Urinary bladder (tissue), 3 donors: ENCODE results near the gene KCNS3.

GRCh38 chr2:16031854-16032318 is 91.5 kb downstream of the MYCN start:
- PRO-cap = no peak
- RAMPAGE, long total RNA = no peak

- PRO-cap = no peak
- RAMPAGE, long total RNA = no peak
Measured at GRCh38 chr2:16105284-16106103, 165.1 kb downstream of the MYCN start.

- PRO-cap = no peak
- RAMPAGE, long total RNA = no peak
Measured at GRCh38 chr2:16126561-16126944, 186.2 kb downstream of the MYCN start.

- PRO-cap = no peak
- RAMPAGE, long total RNA = no peak
Measured at GRCh38 chr2:16584727-16585372, 80.8 kb downstream of the CYRIA start.

DNA sequence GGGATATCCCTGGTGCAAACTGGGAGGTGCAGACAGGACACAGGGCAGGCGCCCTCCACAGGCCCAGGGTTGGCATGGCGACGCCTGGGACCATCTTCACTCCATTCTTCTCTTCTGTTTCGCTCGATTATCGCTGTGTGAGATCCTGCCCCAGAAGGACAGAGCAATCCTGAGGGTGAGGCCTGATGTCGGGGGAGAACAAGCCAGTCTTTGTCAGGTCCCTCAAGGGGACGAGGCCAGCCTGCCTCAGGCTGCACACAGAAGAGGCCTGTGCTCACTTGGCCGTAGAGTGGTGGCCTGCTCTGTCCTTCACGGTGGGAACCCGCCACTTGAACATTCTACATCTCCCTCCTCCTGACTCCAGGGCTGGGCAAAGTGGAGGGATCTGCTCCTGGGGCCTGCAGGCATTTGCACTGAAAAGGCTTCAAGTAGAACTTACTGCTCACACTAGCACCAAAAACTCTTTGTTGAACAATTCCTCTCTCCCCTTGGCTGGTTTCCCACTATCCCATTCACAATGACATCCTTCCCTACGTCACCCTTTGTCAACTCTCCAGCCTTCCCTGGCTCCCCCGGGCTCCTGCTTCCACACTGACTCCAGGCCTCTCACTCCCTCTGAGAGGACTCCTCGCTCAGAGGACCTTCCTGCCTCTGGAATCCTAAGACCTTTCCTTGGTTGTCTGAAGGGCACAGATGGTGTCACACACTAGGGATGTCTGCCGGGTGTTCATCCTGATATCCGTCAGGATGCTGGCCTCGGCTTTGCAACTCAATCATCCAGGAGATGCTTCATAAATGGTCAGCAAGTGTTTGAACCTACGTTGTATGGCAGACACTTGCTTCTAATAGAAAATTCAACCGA is 49.5 kb downstream of the CYRIA start:
- PRO-cap = no peak
- RAMPAGE, long total RNA = no peak

DNA sequence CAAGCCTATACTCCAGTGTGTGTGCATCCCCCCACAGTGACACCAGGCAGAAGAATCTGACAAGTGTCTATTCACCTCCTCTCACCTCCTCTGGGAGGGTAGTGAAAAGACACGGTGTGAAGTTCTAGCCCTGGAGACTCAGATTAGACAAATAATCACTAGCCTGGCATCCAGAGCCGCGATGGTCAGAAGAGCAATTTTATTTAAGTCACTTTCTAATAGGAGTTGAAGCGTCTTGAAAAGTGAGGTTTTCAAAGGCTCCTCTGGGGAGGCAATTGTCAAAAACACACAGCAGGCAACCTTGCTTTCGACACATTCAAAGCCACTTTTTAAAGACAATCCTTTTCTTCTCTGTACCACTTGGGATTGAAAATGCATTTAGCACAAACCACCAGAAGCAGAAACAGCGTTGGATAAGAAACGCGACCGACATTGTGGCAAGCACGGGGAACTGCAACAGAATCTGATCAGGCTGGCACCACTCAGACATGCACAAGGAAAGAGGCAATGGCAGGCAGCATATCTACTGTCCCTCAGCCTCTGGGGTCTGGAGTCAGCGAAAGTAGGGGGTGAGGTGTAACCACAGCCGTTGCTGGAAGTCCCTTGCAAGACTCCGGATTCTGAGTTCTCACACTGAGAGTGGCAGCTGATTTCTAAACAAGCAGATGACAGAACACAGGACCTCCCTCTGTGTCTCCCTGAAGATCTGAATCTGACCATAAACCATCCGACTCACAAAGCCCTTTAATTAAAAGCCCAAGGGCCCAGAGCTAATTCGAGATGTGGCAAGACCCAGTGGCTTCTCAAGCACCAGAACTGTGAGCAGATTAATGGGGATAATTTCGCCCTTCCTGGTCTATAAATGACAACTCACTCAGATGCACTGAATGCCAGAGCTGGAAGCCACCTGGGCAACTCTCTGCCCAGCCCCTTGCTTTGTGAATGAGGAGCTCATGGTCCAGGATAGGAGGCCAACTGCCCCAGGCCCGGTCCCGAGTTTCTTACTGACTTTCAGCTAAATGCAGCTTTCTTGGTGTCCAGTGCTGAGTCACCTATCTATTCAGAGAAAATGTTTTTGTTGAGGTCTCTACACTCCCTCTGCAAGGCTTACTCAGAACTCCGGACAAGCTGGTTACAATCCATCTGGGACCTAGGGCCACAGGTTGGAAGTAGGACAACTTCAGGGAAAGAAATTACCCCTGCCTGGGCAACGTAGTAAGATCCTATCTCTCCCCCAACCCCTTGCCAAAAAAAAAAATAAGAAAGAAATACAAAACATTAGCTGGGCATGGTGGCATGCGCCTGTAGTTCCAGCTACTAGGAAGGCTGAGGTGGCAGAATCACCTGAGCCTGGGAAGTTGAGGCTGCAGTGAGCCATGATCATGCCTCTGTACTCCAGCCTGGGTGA is 29.6 kb downstream of the CYRIA start:
- PRO-cap = no peak
- RAMPAGE, long total RNA = no peak

- PRO-cap = no peak
- RAMPAGE, long total RNA = no peak
Measured at GRCh38 chr2:16650965-16651378, 14.7 kb downstream of the CYRIA start.

- PRO-cap = no peak
- RAMPAGE, long total RNA = no peak
Measured at GRCh38 chr2:17620153-17620608, 79.7 kb downstream of the VSNL1 start.

- PRO-cap = no peak
- RAMPAGE, long total RNA = no peak
Measured at GRCh38 chr2:17648794-17649264, 104.8 kb downstream of the SMC6 start.

- PRO-cap = no peak
- RAMPAGE, long total RNA = no peak
Measured at GRCh38 chr2:17738124-17738494, 15.5 kb downstream of the SMC6 start.

- PRO-cap = no peak
- RAMPAGE, long total RNA = no peak
Measured at GRCh38 chr2:17756672-17757017, 2.7 kb downstream of the GEN1 start.

- PRO-cap = no peak
- RAMPAGE, long total RNA = no peak
Measured at GRCh38 chr2:17830515-17830967, 14.3 kb downstream of the MSGN1 start.

- PRO-cap = bidirectional peak, plus-strand start at chr2:17878667, minus-strand start at chr2:17878524
- RAMPAGE, long total RNA = no peak
Measured at GRCh38 chr2:17878440-17878737, at the start of gene KCNS3. KCNS3 (plus strand) TSS chr2:17878667.

DNA sequence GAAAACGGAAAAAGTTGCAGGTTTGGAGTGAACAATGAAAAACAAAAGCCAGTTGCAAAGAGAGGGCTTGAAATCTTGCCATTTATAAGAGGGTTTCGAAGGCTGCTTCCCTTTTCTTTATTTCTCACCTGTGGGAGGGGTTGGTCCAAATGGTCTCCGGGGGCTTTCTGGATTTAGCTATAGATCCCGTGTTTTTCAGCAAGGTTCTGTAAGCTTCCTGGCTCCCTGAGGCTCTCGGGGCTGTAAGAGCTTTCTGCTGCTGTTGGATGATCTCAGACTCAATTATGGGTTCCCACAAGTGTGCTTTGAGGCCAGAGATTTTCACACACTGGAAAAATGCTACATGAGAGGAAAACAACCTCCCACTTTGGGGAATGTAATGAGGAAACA is 249.2 kb downstream of the RDH14 start:
- PRO-cap = no peak
- RAMPAGE, long total RNA = no peak

DNA sequence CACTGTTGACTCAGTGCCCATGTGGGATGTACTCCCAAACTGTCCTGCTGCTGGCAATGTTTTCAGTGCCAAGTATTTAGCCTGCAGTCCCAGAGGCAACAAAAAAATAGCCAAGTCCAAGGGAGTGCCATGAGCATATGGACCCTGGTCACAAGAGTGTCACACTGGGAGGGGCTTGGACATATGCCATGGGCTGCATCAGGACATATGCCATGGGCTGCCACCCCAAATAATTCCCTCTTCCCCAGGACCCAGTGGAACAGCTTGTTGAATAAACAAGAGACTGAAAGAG is 366.7 kb downstream of the OSR1 start:
- PRO-cap = no peak
- RAMPAGE, long total RNA = no peak

- PRO-cap = no peak
- RAMPAGE, long total RNA = no peak
Measured at GRCh38 chr2:19711406-19712178, 190.2 kb downstream of the TTC32 start.

- PRO-cap = bidirectional peak, plus-strand start at chr2:19901390, minus-strand start at chr2:19901263; bidirectional peak, plus-strand start at chr2:19901743, minus-strand start at chr2:19901694
- RAMPAGE, long total RNA = start-site peak on the minus strand at chr2:19901630-19901696, 179 and 30 reads in 2 replicates
Measured at GRCh38 chr2:19900792-19901828, 673 bp downstream of the TTC32 start.

GRCh38 chr2:20073910-20074540 is 22.6 kb upstream of the LAPTM4A start:
- PRO-cap = no peak
- RAMPAGE, long total RNA = no peak

- PRO-cap = no peak
- RAMPAGE, long total RNA = no peak
Measured at GRCh38 chr2:20178196-20178837, 46.6 kb downstream of the SDC1 start.

GRCh38 chr2:20213511-20214546 is 11.1 kb downstream of the SDC1 start:
- PRO-cap = no peak
- RAMPAGE, long total RNA = no peak